Lower leg skin (tissue), 2 donors: Measurements from ENCODE around the genes SLC22A25 and PLAAT5.

- PRO-cap, result no peak
- RAMPAGE, long total RNA, 2 experiments, result no peak in any of the 2 experiments
Observed at GRCh38 chr11:62832605-62833356, 930 bp upstream of the STX5 start.

DNA sequence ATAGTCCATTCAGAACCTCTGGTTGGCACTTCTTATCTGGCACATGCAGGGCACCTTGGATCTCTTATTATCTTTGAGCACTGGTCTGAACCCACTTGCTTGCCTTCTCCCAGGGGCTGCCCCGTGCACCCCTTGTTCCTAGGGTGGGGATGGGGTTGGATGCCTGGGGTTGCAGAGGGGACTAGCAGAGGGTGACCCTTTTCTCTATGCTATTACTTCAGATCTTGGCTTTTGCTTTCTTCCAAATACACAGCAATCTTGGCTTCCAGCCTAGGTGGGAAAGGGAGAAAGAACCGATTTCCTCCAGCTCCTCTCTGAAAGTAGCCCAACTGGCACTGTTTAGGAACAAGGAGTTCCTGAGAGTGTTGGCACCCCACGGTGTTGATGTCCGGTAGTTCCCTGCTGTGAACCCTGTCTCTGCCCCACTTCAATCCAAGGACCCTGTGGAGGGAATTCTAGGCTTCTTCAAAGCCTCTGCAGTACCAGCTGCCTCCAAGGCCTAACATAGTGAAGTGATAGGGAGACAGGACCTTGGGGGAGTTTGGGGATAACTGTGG, 1.2 kb upstream of the SLC3A2 start:
- PRO-cap, result no peak
- RAMPAGE, long total RNA, 2 experiments, result no peak in any of the 2 experiments

DNA sequence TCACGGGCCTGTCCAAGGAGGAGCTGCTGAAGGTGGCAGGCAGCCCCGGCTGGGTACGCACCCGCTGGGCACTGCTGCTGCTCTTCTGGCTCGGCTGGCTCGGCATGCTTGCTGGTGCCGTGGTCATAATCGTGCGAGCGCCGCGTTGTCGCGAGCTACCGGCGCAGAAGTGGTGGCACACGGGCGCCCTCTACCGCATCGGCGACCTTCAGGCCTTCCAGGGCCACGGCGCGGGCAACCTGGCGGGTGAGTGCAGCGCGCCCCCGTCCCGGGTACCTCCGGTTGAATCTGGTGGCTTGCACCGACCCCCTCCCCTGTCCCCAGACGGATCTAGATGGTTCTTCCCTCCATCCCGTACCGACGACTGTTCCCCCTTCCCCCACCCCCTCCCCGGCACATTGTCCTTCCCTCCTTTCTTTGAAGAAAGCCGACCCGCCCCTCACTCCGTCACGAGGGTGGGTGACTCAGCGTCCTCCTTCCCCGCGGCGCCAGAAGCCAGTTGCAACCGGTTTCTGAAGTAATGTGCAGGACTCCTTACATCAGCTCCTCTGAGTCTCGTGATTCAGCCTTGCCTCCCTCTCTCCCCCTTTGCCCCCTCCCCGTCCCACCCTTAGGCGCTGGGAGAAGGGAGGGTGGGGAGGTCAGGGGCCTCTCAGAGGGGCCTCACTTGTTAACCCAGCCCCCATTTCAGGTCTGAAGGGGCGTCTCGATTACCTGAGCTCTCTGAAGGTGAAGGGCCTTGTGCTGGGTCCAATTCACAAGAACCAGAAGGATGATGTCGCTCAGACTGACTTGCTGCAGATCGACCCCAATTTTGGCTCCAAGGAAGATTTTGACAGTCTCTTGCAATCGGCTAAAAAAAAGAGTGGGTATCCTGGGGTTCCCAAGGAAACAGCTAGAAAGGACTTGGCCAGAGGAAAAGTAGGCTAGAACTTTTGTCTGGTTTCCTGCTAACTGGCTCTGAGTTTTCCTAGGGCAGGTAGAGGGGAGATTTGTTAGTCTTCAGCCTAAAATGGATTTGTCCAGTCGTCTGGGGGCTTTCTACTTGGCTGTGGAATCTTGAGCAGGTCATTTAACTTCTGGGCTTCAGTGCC, 853 bp downstream of the SLC3A2 start:
- PRO-cap, result bidirectional peak, plus-strand start at position 220 of the sequence, minus-strand start at position 171 of the sequence; bidirectional peak, plus-strand start at position 551 of the sequence, minus-strand start at position 362 of the sequence
- RAMPAGE, long total RNA, 2 experiments, result start-site peak on the plus strand in 1 of 2 experiments, centred at position 563 of the sequence, 35 reads per replicate

DNA sequence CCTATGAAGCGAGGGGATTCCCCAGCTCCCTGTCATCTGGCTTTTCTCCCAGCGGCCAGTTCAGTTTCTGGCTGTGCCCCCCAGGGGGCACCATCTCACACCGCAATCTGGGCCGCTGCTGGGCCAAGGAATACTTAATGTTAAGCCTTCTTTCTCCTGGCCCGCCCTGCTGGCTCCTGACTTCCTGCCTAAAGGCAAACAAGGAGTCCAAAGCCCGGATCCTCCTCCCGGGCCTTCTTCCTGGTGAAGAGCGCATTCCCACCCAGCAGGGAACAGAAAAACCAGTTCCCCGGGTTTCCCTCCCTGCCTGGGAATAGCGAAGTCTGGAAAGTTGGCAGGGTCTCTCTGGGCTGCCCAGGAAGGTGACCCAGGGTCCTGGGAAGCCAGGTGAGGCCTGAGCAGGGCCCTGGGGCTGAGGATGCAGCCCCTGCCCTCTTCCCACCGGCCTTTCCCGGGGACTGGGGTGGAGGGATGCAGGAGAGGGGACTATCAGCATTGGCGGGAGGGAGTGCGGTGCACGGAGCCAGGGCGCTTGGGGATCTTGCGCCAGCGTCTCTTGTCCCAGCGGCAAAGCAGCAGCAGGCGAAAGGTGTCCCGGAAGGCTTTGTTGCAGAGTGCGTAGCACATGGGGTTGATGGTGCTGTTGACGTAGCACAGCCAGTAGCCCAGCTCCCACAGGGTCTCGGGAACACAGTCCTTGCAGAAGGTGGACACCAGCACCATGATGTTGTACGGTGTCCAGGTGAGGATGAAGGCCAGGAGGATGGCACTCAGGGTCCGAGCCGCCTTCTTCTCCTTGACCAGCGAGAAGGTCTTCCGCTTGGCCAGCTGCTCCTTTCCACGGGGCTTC, 11.7 kb downstream of the CHRM1 start:
- PRO-cap, result no peak
- RAMPAGE, long total RNA, 2 experiments, result no peak in any of the 2 experiments

DNA sequence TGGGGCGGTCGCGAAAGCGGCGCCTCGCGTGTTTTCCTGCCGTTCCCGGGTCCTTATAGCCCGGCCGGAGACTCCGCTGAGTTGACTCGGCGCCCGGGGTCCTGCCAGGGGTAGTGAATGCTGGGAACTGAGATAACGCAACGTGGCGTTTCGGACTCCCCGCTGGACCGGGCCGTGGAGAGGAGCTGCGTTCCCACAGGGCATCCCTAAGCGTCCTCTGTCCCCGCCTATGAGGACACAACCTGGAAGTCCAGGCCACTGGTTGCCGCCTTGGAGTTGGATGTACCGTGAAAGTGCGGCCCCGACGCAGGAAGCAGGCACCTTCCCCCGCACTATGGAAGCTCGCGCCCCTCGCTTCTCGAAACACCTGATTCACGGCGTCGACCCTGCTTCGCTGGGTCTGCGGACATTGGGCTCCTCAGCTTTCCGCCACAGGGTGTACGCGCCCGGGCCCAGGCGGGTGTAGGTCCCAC, 5.0 kb upstream of the CHRM1 start:
- PRO-cap, result no peak
- RAMPAGE, long total RNA, 2 experiments, result no peak in any of the 2 experiments

DNA sequence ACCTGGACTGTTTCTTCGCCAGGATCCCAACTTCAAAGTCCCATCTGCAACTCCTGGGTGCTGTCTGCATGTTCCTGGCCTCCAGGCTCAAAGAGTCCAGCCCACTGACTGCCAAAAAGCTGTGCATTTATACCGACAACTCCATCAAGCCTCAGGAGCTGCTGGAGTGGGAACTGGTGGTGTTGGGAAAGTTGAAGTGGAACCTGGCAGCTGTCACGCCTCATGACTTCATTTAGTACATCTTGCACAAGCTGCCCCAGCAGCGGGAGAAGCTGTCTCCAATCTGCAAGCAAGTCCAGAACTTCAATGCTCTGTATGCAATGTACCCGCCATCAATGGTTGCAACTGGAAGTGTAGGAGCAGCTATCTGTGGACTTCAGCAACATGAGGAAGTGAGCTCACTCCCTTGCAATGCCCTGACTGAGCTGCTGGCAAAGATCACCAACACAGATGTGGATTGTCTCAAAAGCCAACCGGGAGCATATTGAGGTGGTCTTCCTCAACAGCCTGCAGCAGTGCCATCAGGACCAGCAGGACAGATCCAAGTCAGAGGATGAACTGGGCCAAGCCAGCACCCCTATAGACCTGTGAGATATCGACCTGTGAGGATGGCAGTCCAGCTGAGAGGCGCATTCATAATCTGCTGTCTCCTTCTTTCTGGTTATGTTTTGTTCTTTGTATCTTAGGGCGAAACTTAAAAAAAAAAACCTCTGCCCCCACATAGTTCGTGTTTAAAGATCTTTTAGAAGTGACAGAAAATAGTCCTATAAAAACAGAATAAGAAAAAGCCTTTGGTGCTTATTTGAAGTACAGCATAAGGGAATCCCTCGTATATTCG, at the start of gene SLC22A25:
Gene SLC22A25, minus strand, starts transcription at position 168 of the 838 bp plus-strand sequence.
- PRO-cap, result no peak
- RAMPAGE, long total RNA, 2 experiments, result no peak in any of the 2 experiments

GRCh38 chr11:63404495-63404975, 35.0 kb downstream of the SLC22A9 start:
- PRO-cap, result no peak
- RAMPAGE, long total RNA, 2 experiments, result no peak in any of the 2 experiments

- PRO-cap, result no peak
- RAMPAGE, long total RNA, 2 experiments, result no peak in any of the 2 experiments
Observed at GRCh38 chr11:63489858-63490165, 1.2 kb downstream of the PLAAT5 start.

DNA sequence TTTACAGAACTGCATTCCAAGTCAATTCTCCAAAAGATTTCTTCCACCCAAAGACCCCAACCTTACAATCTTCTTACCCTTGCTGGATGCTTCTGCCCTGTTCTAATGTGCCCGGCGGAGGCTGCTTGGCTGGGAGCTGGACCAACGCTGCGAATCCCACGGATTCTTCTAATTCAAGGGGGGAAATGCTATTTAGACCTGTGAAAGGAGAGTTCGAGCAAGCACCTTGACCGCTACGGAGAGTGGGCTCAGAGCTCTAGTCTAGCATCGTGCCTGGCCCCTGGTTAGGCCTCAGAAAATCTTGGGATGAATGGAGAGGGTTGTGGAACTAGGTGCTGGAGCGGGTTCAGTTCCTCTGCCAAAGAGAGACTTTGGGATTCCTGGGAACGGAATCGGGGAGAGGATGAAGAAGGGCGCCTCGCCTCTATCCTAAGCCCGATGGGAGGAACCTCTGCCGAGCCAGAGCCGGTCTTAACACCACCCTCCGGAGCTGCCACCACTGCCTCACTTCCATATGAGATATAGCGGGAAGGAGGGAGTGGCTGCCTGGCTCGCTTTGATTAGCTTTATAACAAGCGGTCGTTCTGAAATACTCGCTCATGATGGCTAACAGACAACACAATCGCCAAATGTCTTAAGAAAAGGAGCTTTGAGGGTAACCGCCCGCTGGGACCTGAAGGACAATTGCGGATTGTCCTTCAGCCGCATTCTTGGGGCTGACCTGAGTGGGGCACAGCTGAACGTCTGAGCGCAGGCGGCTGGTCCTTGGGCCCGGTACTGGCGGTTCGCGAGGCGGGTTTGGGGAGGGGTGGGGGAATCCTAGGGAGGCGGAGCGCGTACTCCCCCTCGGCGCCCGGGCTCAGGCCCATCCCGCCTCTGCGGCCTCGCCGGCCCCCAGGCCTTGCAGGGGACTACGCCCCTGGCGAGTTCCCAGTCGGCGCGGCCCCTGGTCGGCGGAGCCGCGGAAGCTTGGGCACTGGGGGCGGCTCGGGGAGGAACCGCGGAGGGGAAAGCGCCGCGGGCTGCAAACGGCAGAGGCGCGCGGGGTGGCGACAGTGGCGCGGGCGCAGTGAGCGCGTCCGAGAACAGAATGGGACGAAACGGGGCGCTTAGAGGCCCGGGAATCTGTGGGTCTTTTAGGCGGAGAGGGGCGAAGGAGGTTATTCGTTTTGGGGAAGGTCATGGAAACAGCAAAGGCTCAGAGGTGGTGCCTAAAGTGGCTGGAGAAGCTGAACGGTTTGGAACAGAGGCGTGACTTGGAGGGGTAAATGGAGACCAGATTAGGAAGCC, at the start of gene PLAAT5:
Gene PLAAT5, minus strand, starts transcription at position 1,002 of the 1,290 bp plus-strand sequence.
- PRO-cap, result bidirectional peak, plus-strand start at position 1,034 of the sequence, minus-strand start at position 778 of the sequence
- RAMPAGE, long total RNA, 2 experiments, result start-site peak on the minus strand in 1 of 2 experiments, centred at position 785 of the sequence, 5 reads per replicate

DNA sequence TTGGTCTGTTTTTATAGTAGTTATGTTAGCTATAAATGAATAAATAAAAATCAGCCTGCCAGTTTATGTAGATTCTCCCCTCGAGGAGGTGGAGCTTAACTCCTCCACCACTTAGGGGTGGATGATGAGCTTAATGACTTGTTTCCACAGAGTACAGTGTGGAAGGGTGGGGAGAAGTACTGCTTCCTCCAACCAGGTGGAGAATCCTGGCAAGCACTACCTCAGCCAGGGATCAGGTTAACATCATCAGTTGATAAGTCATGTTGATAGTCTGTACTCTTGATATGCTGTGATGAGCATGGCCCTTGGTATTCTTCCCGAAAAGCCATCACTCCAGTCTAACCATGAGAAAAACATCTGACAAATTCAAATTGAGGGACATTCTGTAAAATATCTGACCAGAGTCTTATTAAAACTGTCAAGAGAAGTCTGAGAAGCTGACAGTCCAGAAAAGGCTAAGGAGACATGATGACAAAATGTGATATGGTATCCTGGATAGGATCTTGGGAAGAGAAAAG, 14.1 kb downstream of the RTN3 start:
- PRO-cap, result no peak
- RAMPAGE, long total RNA, 2 experiments, result no peak in any of the 2 experiments

DNA sequence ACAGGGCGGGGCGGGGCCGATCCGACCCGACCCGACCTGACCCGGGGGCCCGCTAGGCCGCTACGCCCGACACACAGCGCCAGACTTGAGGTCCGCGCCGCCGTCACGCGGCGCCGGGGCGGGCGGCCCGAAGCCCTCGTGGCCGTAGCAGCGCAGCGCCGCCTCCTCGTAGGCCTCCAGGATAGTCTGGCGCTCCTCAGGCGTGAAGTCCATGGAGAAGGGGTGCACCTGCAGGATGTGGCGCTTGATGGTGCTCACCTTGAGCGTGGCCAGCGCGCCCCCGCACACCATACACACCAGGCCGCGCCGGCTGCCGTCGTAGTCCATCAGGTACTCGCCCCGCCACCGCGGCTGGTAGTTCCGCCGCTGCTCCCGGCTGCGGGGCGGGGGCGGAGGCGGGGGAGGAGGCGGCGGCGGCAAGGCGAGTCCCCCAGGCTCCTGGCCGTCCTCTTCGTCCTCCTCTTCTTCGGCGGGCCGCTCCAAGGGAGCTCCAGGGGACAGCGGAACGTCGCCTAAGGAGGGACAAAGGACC, 5.2 kb downstream of the ZFTA start:
- PRO-cap, result no peak
- RAMPAGE, long total RNA, 2 experiments, result no peak in any of the 2 experiments

DNA sequence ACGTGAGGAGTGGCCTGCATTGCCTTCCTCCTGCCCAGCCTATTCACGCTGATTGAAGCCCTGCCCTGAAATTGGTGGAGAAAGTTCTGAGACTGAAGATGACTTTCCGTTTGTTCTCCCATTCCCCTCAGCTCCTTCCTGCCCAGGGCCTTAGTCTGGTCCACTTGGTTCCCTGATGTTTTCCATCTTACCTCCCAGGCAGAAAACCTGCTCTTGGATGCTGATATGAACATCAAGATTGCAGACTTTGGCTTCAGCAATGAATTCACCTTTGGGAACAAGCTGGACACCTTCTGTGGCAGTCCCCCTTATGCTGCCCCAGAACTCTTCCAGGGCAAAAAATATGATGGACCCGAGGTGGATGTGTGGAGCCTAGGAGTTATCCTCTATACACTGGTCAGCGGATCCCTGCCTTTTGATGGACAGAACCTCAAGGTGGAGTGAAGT, 17.3 kb downstream of the RCOR2 start:
- PRO-cap, result no peak
- RAMPAGE, long total RNA, 2 experiments, result start-site peak on the plus strand in 1 of 2 experiments, centred at position 280 of the sequence, 19 reads per replicate

GRCh38 chr11:63907581-63908348, 9.2 kb downstream of the RCOR2 start:
- PRO-cap, result no peak
- RAMPAGE, long total RNA, 2 experiments, result no peak in any of the 2 experiments

DNA sequence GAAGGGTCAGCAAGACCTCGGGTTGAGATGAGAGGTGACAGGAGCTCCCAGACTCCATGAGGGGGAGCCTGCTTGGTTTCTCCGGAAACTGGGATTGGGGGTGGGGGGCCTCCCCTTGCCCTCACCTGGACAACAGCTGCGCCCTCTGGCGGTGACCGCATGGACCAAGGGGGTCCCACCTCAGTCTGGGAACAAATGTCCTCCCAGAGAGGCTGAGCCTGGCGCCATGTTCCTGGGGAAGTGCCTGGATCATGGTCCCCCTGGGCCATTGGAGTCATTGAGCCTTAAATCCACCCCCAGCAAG, 4.1 kb upstream of the RCOR2 start:
- PRO-cap, result no peak
- RAMPAGE, long total RNA, 2 experiments, result no peak in any of the 2 experiments

DNA sequence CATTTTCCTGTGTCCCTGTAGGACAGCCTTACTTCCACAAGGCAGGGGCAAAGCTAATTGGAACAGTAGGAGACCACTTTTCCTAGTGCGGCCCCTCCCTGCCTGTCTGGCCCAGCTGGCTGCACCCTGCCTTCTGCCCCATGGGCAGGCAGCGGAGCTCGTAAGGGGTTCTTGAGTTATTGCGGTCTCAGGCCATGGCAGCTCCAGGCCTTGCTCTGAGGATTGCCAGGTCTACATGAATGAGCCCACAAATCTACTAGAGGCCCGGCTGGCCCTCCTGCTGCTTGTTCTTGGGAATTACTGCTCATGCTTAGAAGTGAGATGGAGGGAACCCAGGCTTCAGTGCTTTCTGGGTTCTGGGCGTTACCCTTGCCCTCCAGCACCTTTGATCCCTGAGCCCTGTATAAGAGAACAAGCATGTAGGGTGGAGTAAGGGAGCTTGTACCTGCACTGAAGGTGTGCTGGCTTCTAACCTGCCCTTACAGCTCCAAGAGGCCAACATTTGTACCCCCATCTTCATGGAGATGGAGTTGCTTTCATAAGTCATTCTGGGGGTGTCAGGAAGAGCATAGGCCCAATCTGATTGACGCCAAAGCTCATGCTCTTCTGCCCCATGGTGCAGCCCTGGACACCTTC, 4.0 kb downstream of the NAA40 start:
- PRO-cap, result no peak
- RAMPAGE, long total RNA, 2 experiments, result no peak in any of the 2 experiments

GRCh38 chr11:64056163-64056722, 20.5 kb downstream of the FLRT1 start:
- PRO-cap, result no peak
- RAMPAGE, long total RNA, 2 experiments, result no peak in any of the 2 experiments

- PRO-cap, result no peak
- RAMPAGE, long total RNA, 2 experiments, result no peak in any of the 2 experiments
Observed at GRCh38 chr11:64094423-64094743, 58.7 kb downstream of the FLRT1 start.

DNA sequence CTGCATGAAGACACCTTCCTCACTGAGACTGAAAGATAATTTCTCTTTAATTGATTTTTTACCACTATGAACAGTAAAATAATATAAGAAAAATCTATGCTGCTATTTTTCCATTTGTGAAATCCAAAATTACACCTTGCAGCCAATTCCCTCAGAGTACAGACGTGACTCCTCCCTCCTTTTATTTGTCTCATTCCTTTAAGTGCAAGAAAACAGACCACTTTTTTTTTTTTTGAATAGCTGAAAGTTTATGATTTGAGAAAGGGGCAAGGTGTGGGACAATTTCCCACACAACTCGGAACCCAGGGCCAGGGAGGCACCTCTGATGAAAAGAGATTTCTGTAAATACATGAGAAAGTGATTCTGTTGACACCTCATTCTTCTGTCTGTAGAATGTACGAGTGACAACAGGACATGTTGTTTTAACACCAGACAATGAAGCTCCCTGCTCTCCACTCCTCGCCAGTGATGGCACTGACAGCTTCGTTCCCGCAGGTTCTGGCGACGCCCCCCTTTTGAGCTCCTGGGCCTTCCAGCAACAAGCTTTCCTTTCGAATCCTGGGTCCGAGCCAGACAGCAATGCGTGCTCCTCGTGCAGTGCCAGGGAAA, 50.6 kb downstream of the MACROD1 start:
- PRO-cap, result no peak
- RAMPAGE, long total RNA, 2 experiments, result no peak in any of the 2 experiments

DNA sequence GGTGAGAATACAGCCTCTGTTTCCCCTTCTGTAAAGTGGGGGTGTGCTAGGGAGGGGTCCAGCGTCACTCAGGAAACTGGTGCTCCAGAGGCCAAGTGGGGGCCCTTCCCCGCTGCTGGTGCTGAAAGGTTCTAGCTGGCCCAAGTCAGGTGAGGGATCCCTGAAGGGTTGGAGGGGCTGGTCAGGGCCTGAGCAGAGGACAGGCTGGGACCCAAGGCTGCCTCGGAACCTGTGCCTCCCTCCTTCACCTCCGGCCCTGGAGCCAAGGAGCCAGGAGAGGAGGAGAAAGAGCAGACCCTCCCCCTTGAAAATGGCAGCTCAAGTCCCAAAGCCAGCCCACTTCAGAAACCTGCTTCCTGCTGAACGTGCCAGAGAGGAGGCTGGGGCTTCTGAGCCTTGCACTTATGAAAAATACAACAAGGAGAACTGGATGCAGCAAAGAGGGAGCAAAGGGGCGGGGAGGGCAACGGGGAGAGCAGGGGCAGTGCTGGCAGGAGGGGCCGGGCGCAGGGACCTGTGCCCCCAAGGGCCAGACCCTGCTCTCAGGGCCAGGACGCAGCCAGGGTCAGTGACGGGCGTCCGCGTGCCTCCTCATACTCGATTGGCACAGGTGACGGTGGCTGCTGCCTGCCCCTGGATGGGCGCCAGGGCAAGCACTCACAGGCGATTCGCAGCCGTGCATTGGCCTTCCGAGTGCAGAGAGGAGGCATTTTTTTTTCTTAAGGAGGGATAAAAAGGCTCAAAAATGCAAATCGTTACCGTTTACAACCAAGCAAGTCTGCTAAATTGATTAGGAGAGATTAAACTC, 43.1 kb downstream of the MACROD1 start:
- PRO-cap, result no peak
- RAMPAGE, long total RNA, 2 experiments, result no peak in any of the 2 experiments

DNA sequence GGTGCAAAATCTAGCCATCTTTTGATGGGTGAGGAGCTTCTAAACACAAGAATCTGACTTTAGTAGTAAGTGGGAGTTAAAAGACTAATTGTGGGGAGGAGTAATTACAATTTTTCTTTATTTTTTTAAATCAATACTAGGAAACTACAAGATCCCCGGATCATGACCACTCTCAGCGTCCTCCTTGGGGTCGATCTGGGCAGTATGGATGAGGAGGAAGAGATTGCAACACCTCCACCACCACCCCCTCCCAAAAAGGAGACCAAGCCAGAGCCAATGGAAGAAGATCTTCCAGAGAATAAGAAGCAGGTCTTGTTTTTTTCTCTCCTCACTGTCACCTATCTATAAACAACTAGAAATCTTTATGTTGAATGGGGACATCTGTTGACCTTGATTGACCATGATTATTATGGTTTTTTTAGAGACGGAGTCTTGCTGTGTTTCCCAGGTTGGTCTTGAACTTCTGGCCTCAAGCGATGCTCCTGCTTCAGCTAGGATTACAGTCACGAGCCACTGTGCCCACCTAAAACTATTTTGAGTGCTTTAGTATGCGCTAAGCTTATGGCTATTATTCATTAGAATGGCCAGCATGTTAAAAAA, 9.6 kb downstream of the STIP1 start:
- PRO-cap, result no peak
- RAMPAGE, long total RNA, 2 experiments, result no peak in any of the 2 experiments